ENCODE measurements around a stretch of chr3.

- RRBS = no CpG with 5 or more reads among the region's 4 CpGs
Observed at GRCh38 chr3:14833593-14833964, 14.8 kb downstream of the FGD5 start.

DNA sequence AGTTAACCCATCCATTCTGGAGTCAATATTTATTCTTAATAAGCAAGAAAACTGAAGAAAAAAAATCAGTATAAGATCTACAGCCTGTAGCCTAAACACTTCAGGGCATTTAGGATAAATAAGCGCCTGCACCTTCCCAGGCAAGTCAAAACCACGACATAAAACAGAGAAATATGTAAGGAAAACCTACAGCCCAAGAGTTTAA lies 878 bp upstream of the NR2C2 start:
- RRBS = no CpG with 5 or more reads among the region's 2 CpGs

DNA sequence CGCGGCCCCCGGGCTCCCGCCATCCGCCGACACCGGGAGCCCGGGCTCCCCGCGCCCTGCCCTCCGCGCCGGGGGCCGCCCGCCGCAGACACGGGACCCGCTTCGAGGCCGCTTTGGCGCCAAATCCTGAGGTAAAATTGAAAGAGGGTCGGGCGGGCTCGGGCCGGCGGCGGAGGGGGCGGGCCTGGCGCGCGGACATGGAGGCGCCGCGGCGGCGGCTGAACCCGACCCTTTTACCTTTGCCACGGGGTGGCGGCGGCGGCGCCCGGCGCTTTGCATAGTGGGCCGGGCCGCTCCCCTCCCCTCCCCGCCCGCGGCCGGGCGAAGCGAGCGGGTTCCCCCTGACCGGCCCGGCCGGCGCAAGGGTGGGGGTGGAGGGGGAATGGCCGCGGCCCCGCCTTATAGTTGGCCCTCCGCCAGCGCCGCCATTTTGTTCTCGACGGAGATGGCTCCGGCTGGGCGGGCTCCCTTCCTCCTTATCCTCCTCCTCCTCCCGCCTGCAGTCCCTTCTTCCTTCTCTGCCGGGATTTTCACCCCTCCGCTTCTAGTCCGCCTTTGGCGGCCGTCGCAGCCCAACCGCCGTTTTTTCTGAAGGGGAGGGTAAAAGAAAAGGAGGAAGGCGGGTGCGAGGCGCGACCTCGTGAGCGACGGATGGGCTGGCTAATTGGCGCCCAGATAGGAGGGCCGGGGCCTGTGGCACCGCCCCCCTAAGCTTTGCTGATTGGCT lies 556 bp downstream of the NR2C2 start:
- RRBS = 2% methylated on average over 40 of the region's 86 CpGs

DNA sequence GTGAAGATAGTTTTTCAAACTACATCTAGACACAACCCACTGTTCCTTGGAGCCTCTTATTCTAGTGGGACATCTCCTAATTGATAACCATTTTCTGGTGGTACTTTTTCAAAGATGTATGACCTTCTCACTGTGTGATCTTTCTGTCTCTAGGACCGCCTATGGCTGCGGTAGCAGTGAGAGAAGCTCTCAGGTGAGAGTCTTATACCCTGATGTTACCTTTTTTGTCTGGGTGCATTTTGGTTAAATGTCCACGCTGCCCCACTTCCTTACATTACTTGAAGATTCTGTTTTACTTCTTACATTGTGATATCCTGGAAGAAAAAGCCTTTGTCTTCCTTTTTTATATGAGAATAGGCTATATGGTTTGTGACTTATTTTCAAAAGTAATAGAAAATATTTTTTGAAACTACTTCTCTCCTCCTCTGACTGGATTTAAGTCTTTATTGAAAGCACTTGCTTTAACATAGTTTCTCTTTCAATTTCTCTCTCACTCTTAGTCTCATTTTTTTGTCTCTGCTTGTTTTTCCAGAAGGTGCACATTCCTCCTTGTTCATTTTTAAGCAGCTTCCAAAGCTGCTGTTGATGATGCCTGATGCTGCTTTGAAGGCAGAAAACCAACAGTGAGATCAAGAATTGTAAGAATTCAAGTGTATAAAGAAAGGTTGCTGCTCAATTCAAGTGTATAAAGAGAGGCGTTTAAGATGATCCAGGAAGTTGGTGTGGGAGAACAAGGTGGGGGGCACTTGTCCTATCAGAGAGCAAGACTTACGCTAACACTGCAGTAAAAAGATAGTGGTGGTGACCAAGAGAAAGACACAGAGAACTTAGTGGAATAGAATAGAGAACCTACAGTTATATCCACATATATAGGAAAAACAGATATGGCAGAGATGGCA lies 11.9 kb downstream of the NR2C2 start:
- RRBS = no CpG with 5 or more reads among the region's 5 CpGs

GRCh38 chr3:14962120-14962728 lies 14.8 kb downstream of the NR2C2 start:
- RRBS = no CpG with 5 or more reads among the region's 3 CpGs

- RRBS = no CpG with 5 or more reads among the region's 4 CpGs
Observed at GRCh38 chr3:15032432-15033020, 32.6 kb downstream of the MRPS25 start.

- RRBS = no CpG with 5 or more reads among the region's 11 CpGs
Observed at GRCh38 chr3:15043368-15044292, 21.5 kb downstream of the MRPS25 start.

- RRBS = no CpG with 5 or more reads among the region's 16 CpGs
Observed at GRCh38 chr3:15064278-15064695, 828 bp downstream of the MRPS25 start.

GRCh38 chr3:15228109-15228811 lies 22.2 kb downstream of the CAPN7 start:
- RRBS = no CpG with 5 or more reads among the region's 5 CpGs

GRCh38 chr3:15254119-15254900 lies 48.3 kb downstream of the CAPN7 start:
- RRBS = no CpG with 5 or more reads among the region's 9 CpGs

GRCh38 chr3:15261715-15262382 lies 55.8 kb downstream of the CAPN7 start:
- RRBS = no CpG with 5 or more reads among the region's 9 CpGs

GRCh38 chr3:15324554-15325240 lies 7.7 kb downstream of the SH3BP5 start:
- RRBS = 24% methylated on average over 1 of the region's 7 CpGs

- RRBS = no CpG with 5 or more reads among the region's 13 CpGs
Observed at GRCh38 chr3:15329169-15330216, 2.9 kb downstream of the SH3BP5 start.

GRCh38 chr3:15331412-15332041 lies 859 bp downstream of the SH3BP5 start:
- RRBS = 2% methylated on average over 19 of the region's 41 CpGs

DNA sequence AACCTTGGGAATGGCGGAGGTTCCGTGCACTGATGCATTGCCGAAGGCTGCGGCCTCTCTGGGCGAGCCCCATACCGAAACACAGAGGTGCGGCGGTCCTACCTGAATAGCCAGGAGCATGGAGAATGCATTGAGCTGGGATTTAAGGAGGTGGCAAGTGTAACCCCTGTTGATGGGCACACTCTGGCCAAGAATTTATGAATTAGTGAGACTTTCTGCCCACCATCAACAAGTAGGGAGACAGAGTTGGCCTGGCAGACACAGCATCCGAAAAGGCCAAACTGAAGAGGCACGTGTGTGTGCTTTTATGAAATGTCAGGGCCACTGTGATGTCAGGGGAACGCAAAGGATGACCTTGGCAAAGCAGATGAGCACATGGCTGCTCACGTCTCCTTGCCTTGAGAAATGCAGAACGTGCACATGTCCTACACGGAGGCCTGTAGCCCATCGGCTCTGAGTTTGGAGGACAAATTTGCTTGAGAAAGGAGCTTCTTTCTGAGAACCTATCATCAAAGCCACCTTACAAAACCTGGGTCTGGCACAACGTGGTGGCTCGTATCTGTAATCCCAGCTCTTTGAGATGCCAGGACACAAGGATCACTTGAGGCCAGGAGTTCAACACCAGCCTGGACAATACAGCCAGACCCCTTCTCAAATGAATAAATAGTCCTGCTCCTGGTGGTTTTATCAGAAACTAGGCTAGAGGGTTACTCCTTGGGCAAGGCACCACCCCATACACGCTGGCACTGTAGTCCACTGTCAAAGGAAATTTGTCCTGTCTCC lies 791 bp upstream of the SH3BP5 start:
- RRBS = no CpG with 5 or more reads among the region's 18 CpGs

- RRBS = no CpG with 5 or more reads among the region's 13 CpGs
Observed at GRCh38 chr3:15395723-15396751, 31.3 kb downstream of the METTL6 start.

DNA sequence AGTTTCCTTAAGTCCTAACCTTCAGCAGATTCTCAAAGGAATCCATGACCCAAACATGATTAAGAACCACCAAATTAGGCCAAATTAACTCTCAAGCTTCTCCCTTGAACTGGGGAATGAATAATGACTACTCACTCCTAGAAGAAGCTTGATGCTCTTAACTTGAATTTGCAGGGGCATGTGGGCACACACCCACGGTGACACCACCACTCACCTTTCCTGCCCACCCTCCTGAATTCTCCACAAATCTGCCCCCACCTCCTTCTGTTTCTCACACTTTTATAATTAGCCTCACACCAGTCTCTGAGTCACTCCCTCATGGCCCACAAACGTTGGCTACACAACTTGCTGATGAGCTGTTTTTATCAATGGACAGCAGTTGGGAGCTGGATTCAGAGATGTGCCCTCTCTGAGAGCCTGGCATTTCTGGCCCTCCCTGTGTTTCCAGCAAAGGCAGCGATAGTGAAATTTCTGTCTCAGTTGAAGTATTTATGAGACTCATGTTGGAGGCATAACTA lies 1.4 kb downstream of the COLQ start:
- RRBS = no CpG with 5 or more reads among the region's 3 CpGs

- RRBS = no CpG with 5 or more reads among the region's 5 CpGs
Observed at GRCh38 chr3:15732565-15732848, 65.3 kb downstream of the ANKRD28 start.

DNA sequence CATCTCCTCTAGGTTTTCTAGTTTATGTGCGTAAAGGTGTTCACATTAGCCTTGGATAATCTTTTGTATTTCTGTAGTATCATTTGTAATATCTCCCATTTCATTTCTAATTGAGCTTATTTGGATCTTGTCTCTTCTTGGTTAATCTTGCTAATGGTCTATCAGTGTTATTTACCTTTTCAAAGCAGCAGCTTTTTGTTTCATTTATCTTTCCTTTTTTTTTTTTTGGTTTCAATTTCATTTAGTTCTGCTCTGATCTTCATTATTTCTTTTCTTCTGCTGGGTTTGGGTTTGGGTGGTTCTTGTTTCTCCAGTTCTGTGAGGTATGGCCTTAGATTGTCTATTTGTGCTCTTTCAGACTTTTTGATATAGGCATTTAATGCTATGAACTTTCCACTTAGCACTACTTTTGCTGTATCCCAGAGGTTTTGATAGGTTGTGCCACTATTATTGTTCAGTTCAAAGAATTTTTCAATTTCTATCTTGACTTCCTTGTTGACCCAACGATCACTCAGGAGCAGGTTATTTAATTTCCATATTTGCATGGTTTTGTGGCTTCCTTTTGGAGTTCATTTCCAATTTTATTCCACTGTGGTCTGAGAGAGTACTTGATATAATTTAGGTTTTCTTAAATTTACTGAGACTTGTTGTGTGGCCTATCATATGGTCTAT lies 50.7 kb downstream of the ANKRD28 start:
- RRBS = no CpG with 5 or more reads among the region's 2 CpGs

GRCh38 chr3:15858735-15859239 lies 61.0 kb upstream of the ANKRD28 start:
- RRBS = 1% methylated on average over 21 of the region's 36 CpGs

All from brain (tissue), 1 donor.